Measurements from ENCODE around the genes EIF1 and HCRT.

DNA sequence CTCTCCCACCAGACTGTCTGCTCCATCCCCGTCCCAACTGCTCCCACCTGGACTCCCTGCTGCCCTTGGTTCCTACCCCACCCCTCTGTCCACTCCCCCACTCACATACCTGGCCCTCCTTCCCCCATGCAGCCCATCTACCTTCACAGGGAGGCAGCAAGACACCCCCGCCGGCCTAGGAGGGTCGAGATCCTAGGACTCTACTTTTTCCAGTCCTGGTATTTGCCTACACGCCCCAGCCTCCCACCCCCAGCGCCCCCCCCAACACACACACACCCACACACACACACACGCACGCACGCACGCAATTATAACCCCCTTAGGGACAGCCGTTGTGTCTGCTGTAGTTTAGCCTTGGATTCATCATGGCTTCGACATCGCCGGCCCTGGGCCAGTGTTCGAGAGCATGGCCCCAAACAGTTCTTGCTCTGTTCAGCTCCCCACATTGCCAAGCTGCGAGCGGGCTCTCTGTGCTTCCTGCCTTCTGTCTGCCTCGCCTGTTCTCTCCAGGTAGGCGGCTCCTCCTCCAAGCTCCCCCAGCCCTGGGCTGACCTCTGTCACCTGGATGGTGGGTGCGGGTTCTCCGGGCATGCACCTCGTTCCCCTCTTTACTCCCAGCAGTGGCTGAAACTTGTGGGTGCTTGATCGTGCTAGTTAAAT, 23.3 kb upstream of the EIF1 start:
- PRO-cap, 6 experiments: no peak in any of the 6 experiments
- RAMPAGE, long total RNA, 2 experiments: no peak in any of the 2 experiments
- RRBS: no CpG with 5 or more reads among the region's 23 CpGs

DNA sequence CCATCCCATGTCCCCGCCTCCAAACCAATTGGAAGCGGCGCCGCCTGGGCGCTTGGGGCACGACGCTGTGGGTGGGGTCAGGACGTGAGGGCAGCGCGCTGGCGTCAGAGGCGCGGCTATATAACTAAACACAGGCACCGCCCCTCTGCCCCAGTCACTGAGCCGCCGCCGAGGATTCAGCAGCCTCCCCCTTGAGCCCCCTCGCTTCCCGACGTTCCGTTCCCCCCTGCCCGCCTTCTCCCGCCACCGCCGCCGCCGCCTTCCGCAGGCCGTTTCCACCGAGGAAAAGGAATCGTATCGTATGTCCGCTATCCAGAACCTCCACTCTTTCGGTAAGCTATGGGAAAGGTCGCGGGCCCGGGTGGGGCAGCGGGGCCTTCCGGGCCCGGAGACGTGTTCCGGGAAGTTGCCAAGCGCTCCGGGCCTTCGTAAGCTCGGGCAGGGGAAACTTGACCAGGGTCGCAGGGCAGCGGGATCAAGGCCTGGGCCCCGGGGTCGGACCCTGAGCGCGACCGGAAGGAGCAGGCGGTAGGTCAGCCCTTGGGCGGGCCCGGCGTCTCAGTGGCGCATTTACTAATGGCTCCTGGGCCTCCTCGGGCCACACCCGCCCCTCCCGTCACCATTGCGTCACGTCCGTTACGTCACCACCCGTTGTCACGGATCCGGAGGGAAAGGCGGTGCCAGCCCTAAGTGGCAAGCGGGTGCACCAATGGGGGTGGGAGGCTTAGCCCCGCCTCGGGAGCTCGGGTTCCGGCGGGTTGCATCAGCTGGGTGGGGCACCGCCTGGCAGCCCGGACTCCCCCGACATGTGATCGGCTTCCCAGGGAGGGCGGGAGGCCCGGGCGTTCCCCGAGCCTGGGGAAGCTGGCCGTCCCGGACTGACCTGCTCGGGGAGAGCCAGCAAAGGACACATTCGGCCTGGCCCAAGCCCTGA, at the start of gene EIF1:
Gene EIF1, plus strand, starts transcription at position 148 of the 934 bp plus-strand sequence.
- PRO-cap, 6 experiments: peak in 6 of 6 experiments; most common plus-strand start position 153 of the sequence (in 6); most common minus-strand start position 563 of the sequence (in 6)
- RAMPAGE, long total RNA, 2 experiments: start-site peak on the plus strand in 2 of 2 experiments, centred at positions 149 to 295 of the sequence, 74 to 1,120 reads per replicate
- RRBS: 2% methylated on average over 34 of the region's 87 CpGs

- PRO-cap, 6 experiments: peak in 2 of 6 experiments; most common plus-strand start chr17:41718154 (in 2)
- RAMPAGE, long total RNA, 2 experiments: no peak in any of the 2 experiments
- RRBS: no CpG with 5 or more reads among the region's 6 CpGs
Observed at GRCh38 chr17:41718078-41718391, 5.9 kb downstream of the GAST start.

- PRO-cap, 6 experiments: peak in 1 of 6 experiments; most common plus-strand start chr17:41781642 (in 1); most common minus-strand start chr17:41781770 (in 1)
- RAMPAGE, long total RNA, 2 experiments: no peak in any of the 2 experiments
- RRBS: no CpG with 5 or more reads among the region's 14 CpGs
Observed at GRCh38 chr17:41781254-41782106, 5.0 kb downstream of the JUP start.

- PRO-cap, 6 experiments: peak in 5 of 6 experiments; most common plus-strand start chr17:41811796 (in 4); most common minus-strand start chr17:41811648 (in 3)
- RAMPAGE, long total RNA, 2 experiments: no peak in any of the 2 experiments
- RRBS: 2% methylated on average over 17 of the region's 63 CpGs
Observed at GRCh38 chr17:41811395-41811882, 310 bp downstream of the P3H4 start.

DNA sequence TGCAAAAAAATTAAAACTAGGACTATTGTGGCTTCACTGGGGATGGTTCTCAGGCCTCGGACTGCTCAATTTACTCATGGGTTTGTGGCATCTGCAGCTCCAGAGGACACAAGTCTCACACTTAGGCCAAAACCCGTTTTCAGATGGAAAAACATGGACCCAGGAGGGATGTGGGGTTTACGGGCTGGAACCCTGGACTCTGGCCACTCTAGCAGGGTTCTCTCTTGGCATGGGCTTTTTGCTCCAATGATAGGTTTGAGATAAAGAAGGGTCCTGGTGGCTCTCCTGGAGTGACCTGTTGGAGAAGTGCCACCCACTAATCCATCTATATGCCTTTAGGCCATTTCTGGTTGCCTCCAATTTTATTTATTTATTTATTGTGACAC, 2.6 kb downstream of the CNP start:
- PRO-cap, 6 experiments: peak in 1 of 6 experiments; most common minus-strand start position 63 of the sequence (in 1)
- RAMPAGE, long total RNA, 2 experiments: no peak in any of the 2 experiments
- RRBS: no CpG with 5 or more reads among the region's 3 CpGs

- PRO-cap, 6 experiments: no peak in any of the 6 experiments
- RAMPAGE, long total RNA, 2 experiments: no peak in any of the 2 experiments
- RRBS: no CpG with 5 or more reads among the region's 9 CpGs
Observed at GRCh38 chr17:41974760-41975776, 8.5 kb downstream of the CNP start.

DNA sequence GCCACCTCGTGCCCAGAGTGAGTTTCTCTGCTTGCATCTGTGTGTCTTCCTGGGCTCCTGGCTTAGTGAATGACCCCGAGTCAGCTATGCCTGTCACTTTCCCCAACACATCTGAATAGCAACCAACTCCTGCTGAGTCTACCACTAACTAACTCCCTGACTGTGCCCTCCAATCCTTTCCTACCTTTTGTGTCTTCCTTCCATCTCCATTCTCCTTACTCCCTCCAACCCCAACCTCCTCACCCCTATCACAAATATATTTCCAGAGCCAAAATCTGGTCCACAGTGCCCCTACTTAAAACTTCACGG, 11.6 kb downstream of the CNP start:
- PRO-cap, 6 experiments: no peak in any of the 6 experiments
- RAMPAGE, long total RNA, 2 experiments: no peak in any of the 2 experiments
- RRBS: no CpG with 5 or more reads among the region's 3 CpGs

DNA sequence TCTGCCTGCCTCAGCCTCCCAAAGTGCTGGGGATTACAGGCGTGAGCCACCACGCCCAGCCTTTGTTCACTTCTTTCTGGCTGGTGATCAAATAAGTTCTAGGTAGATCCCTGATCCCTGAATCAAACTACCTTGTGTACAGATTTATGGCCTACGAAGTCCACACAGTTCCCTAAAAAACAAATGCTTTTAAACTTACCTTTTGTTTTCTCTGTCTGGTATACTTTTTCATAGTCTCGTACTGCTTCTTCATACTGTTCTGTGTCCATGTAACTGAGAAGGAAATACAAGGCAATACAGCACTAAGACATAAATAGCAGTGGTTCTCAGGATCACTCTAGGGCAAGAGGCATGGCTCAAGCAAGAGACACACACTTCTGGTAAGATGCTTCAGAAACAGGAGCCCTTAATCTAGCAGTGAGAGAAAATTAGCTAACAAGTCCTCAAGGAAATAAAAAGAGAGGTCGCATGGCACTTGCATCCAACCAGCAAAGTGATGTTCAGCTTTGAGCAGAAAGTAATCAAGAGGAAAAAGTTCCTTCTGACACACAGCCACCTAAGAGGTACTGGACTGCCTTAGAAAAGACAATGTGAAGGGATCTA, 16.9 kb downstream of the CNP start:
- PRO-cap, 6 experiments: no peak in any of the 6 experiments
- RAMPAGE, long total RNA, 2 experiments: no peak in any of the 2 experiments
- RRBS: no CpG with 5 or more reads among the region's 5 CpGs

DNA sequence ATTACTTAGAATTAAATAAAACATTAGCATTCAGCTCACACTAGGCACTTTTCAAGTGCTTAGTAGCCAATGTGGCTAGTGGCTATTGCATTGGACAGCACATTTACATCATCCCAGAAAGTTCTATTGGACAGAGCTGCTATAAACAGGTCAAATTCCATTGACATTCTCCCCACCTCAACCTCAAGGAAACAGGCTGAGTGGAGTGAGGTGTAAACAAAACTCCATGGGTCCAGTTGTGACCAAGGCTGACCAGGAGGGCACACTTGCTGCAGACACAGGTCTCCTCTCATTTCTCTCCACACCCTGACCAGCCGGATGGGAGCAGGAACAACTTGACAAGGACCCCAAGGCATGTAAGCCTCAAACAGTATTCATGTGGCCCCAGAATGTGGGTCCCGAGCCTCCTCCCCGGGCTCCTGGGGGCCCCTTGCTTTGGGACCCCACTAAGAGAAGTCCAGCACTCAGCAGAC, 522 bp downstream of the C17orf113 start:
- PRO-cap, 6 experiments: no peak in any of the 6 experiments
- RAMPAGE, long total RNA, 2 experiments: no peak in any of the 2 experiments
- RRBS: 3% methylated on average over 3 of the region's 3 CpGs

GRCh38 chr17:42185398-42185573, at the start of gene HCRT:
Gene HCRT, minus strand, starts transcription at chr17:42185452.
- PRO-cap, 6 experiments: no peak in any of the 6 experiments
- RAMPAGE, long total RNA, 2 experiments: no peak in any of the 2 experiments
- RRBS: no CpG with 5 or more reads among the region's 3 CpGs

DNA sequence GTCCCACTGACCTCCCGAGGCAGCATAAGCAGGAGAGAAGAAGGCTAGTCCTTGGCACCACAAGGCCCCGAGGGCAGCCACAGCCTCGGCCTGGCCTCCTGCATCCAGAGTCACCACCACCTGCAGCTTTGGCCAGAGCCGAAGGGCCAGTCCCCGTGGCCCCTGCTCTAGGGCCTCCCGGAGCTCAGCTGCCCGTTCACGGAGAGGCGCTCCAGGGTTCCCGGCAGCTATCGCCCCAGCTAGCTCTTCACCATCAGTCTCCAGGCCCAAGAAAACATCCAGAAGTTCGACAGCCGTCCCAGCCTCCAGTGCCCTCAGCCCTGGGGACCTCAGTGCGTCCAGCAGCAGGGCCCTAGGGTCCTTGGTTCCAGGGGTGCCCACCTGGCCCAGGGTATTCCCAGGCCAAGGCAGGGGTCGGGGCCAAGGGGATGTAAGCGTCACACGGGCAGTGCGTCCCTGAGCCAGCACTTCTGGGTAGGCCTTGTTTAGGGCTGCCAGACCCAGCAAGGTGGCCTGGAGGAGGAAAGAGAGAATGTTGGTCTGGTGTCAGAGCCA, 2.0 kb downstream of the GHDC start:
- PRO-cap, 6 experiments: no peak in any of the 6 experiments
- RAMPAGE, long total RNA, 2 experiments: no peak in any of the 2 experiments
- RRBS: 91% methylated on average over 5 of the region's 18 CpGs

GRCh38 chr17:42270463-42271476, 5.4 kb downstream of the STAT5B start:
- PRO-cap, 6 experiments: no peak in any of the 6 experiments
- RAMPAGE, long total RNA, 2 experiments: no peak in any of the 2 experiments
- RRBS: no CpG with 5 or more reads among the region's 10 CpGs

DNA sequence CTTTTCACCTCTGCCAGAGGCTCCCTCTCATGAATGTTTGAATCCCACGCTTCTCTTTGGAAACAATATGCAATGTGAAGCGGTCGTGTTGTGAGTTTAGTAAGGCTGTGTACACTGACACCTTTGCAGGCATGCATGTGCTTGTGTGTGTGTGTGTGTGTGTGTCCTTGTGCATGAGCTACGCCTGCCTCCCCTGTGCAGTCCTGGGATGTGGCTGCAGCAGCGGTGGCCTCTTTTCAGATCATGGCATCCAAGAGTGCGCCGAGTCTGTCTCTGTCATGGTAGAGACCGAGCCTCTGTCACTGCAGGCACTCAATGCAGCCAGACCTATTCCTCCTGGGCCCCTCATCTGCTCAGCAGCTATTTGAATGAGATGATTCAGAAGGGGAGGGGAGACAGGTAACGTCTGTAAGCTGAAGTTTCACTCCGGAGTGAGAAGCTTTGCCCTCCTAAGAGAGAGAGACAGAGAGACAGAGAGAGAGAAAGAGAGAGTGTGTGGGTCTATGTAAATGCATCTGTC, 22.4 kb downstream of the STAT5A start:
- PRO-cap, 6 experiments: no peak in any of the 6 experiments
- RAMPAGE, long total RNA, 2 experiments: no peak in any of the 2 experiments
- RRBS: no CpG with 5 or more reads among the region's 10 CpGs

GRCh38 chr17:42317033-42318008, 29.0 kb downstream of the STAT5A start:
- PRO-cap, 6 experiments: no peak in any of the 6 experiments
- RAMPAGE, long total RNA, 2 experiments: no peak in any of the 2 experiments
- RRBS: no CpG with 5 or more reads among the region's 10 CpGs

DNA sequence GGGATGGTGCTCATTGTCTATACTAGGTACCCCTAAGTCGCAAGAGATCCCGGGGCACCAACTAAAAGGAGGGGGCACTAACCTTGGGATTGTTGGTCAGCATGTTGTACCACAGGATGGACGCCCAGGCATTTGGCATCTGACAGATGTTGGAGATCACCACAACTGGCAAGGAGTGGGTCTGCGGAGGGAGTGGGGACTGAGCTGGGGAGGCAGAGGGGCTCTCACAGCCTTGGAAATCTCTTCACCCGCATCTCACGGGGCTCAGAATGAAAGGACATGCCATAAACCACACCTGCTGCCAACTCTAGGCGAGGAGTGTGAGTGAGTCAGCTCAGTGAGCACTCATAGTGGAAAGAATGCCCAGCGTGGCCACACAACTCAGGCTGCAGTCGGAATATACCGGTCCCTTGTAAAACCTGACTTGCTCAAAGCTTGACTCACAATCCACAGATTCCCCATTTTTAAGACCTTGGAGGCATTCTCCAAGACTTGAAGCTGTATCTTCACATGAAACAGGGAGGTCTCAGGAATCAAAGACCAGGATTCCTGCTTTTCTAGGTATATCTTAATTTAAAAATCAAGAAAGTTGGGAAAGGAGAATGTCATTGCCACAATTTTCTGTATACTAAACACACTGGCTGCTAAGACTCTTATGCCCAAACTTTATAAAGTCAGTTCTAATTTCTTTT, 36.7 kb downstream of the STAT5A start:
- PRO-cap, 6 experiments: no peak in any of the 6 experiments
- RAMPAGE, long total RNA, 2 experiments: no peak in any of the 2 experiments
- RRBS: no CpG with 5 or more reads among the region's 10 CpGs

GRCh38 chr17:42386798-42387065, 1.5 kb downstream of the STAT3 start:
- PRO-cap, 6 experiments: no peak in any of the 6 experiments
- RAMPAGE, long total RNA, 2 experiments: no peak in any of the 2 experiments

DNA sequence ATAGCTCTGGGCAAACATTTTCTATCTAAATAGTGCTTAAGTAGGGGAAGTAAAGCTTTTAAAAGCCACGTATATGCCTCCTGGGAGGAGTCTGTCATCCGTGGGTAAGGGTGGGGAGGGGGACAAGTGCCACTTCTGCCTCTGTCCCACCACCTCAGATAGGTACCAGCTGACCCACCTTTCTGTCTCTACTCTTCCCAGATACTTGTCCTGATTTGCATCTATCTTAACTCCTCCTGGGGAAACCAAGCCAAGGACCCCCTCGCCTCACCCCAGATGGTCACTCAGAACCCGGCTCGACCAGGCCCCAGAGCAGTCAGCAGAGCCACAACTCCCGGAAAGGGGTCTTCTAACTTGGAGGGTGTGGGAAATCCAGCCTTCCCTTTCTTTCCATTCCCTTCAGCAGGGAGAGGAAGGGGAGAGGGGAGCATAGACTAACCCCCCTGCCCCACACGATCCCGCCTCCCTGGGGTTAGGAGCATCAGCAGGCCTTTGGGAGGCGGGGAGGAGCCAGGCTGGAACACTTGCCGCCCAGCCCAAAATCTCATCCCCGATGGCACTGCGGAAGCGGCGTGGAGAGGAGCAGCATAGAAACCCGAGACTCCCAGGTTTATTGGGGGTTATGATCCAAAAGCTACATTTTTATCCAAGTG, 1.9 kb downstream of the CAVIN1 start:
- PRO-cap, 6 experiments: peak in 6 of 6 experiments; most common plus-strand start position 559 of the sequence (in 4); most common minus-strand start position 339 of the sequence (in 1)
- RAMPAGE, long total RNA, 2 experiments: no peak in any of the 2 experiments
- RRBS: 10% methylated on average over 3 of the region's 15 CpGs

- PRO-cap, 6 experiments: no peak in any of the 6 experiments
- RAMPAGE, long total RNA, 2 experiments: no peak in any of the 2 experiments
- RRBS: no CpG with 5 or more reads among the region's 4 CpGs
Observed at GRCh38 chr17:42475680-42476105, 17.0 kb downstream of the ATP6V0A1 start.

DNA sequence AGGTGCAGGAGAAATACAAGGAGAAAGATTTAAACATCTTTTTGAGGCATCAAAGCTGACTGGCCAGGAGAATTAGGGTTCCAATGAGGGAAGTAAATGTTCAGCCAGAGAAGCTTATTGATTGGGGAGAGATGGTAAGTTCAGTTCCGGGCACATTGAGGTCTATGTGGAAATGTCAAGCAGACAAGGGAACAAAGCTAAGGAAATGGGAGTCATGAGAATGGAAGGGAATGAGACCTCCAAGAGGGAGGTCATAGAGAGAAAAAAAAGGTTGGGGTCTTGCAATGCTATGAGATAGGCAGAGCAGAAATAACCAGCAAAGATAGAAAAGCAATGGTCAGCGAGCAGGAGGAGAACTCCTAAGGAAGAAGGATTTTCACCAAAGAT, 30.9 kb downstream of the ATP6V0A1 start:
- PRO-cap, 6 experiments: no peak in any of the 6 experiments
- RAMPAGE, long total RNA, 2 experiments: no peak in any of the 2 experiments
- RRBS: no CpG with 5 or more reads among the region's 2 CpGs

Measured in heart left ventricle (tissue), 7 donors.